Trachea (tissue), 1 donor: ENCODE results near the gene STAP2.

- PRO-cap = no peak
Measured at GRCh38 chr19:4023493-4024322, 16.2 kb downstream of the PIAS4 start.

- PRO-cap = no peak
Measured at GRCh38 chr19:4034170-4034859, 26.8 kb downstream of the PIAS4 start.

GRCh38 chr19:4043286-4043991 lies 23.3 kb downstream of the ZBTB7A start:
- PRO-cap = no peak

GRCh38 chr19:4044061-4044875 lies 22.4 kb downstream of the ZBTB7A start:
- PRO-cap = no peak

DNA sequence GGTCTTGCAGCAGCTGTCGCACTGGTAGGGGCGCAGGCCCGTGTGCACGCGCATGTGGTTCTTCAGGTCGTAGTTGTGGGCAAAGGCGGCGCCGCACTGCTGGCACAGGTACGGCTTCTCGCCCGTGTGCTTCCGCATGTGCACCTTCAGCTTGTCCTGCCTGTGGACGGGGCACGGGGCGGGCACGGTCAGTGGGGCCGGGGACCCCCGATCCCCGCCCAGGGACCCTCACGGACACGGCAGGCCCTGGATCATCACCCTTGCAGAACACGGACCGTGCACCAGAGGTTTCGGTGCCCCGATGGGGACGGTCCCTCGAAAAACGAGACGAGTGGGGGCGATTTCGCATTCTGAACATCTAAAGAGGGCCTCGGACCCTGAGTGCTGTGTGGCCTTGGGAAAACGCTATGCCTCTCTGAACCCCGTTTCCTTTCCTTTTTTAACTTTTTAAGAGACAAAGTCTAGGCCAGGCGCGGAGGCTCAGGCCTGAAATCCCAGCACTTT lies 18.6 kb downstream of the ZBTB7A start:
- PRO-cap = no peak

DNA sequence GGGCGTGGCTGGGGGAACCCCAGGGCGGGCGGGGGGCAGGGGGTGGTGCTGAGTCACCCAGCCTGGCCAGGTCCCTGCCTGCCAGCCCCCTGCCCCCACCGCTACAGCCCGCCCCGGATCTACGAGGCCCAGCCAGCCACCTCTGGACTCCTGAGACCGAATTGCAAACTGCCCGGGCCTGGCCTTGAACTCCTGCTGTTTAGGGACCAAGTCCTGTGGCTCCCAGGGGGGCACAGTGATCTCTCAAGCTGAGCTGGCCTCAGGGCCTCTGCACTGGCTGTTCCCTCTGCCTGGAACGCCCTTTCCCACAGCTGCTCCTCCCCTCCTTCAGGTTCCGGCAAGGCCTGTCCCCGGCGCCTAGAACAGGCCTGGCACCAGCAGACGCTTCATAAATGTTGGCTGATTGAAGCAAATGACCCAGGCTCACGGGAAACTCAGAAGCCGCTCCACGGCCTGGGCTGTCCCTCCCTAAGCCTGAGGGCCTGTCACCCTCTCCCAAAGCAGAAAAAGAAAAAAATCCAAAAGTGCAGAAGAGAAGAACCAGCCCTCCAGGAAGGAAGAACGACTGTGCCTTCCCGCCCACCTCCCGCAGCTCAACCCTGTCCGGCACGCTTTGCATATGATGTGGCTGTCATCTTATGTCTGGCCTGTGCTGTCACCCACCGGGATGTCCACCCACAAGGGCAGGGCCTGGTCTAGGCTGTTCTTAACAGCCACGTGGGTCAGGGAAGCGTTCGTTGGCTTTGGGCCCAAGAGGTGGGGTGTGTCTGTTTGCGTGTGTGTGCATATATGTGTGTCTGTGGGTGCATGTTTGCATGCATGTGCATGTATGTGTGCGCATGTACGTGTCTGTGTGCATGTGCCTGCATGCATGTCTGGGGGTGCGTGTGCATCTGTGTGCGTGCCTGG lies 13.9 kb downstream of the ZBTB7A start:
- PRO-cap = unidirectional peak, plus-strand start at position 423 of the sequence

- PRO-cap = no peak
Measured at GRCh38 chr19:4057312-4057573, 9.5 kb downstream of the ZBTB7A start.

DNA sequence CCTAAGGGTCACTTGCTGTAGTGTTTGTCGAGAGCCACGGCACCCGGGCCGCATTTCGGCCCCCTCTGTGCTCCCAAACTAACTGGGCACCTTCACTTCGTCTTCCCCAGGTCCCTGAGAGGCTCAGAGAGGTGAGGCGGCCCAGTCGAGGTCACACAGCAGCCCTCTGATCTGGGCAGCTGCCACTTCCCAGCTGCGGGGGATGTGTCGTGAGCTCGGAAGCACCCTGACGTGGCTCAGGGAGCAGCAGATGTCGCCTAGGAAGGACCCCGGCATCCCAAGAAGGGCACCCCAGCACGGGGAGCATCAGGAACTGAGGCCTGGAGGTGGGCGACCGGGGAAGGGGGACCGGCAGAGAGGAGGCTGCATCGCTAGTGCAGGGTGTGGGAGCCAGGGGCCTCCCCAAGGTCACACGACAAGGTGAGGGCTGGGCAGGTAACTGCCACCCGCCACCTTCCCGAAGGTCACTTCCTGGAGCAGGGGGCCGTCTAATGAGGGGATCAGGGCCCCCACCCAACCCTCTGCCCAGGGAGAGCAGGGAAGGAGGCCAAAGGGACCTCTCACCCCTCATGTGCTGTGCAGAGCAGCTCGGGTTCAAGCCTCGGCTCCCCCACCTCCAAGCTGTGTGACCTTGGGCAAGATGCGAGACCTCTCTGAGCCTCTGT lies 6.2 kb downstream of the ZBTB7A start:
- PRO-cap = no peak

- PRO-cap = bidirectional peak, plus-strand start at chr19:4115304, minus-strand start at chr19:4115068
Measured at GRCh38 chr19:4114955-4115809, 8.7 kb downstream of the MAP2K2 start.

- PRO-cap = no peak
Measured at GRCh38 chr19:4157843-4158203, 4.4 kb downstream of the CREB3L3 start.

DNA sequence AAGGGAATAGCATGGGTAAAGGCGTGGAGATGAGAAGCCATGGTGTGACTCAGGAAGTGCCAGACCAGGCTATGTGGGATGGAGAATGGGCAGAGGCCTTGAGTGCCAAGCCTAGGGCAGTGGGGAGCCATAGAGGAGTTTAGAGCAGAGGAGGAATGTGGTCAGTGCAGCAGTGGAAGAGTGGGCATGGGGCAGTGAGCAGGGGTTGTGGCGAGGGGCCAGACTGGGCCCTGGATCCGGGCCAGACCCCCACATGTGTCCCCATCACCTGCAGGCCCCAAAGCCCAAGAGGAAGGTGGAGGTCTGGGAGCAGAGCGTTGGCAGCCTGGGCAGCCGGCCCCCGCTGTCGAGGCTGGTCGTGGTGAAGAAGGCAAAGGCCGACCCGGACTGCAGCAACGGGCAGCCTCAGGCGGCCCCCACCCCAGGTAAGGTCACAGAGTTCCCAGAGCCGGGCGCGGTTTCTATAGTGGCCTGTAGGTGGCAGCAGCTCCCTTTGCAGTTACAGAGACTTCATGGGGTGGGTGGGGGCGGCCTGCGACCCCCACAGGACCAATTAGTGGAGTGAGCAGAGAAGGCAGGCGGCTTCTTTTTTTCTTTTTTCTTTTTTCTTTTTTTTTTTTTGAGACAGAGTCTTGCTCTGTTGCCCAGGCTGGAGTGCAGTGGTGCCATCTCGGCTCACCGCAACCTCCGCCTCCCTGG lies 11.6 kb upstream of the SHD start:
- PRO-cap = no peak

GRCh38 chr19:4337785-4338995 lies at the start of gene STAP2:
Gene STAP2, minus strand, starts transcription at chr19:4338827.
- PRO-cap = unidirectional peak, minus-strand start at chr19:4338792; unidirectional peak, minus-strand start at chr19:4338866

GRCh38 chr19:4373754-4374924 lies 26.2 kb downstream of the SH3GL1 start:
- PRO-cap = bidirectional peak, plus-strand start at chr19:4374827, minus-strand start at chr19:4374477

- PRO-cap = no peak
Measured at GRCh38 chr19:4396547-4397171, 3.7 kb downstream of the SH3GL1 start.

DNA sequence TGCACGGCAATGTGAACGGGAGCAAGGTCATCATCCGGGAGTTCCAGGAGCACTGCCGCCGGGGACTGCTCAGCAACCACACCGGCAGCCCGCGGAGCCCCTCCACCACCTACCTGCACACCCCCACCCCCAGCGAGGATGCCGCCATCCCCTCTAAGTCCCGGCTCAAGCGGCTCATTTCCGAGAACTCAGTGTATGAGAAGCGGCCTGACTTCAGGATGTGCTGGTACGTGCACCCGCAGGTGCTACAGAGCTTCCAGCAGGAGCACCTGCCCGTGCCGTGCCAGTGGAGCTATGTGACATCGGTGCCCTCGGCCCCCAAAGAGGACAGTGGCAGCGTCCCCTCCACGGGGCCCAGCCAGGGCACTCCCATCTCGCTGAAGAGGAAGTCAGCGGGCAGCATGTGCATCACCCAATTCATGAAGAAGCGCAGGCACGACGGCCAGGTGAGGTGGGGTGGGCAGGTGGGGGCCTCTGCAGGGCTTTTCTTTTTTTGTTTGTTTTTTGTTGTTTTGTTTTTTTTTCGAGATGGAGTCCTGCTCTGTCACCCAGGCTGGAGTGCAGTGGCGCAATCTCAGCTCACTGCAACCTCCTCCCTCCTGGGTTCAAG lies 24.4 kb downstream of the UBXN6 start:
- PRO-cap = no peak

- PRO-cap = no peak
Measured at GRCh38 chr19:4445780-4447086, 11.4 kb downstream of the UBXN6 start.

GRCh38 chr19:4516419-4517542 lies 1.5 kb downstream of the PLIN4 start:
- PRO-cap = no peak

- PRO-cap = no peak
Measured at GRCh38 chr19:4521458-4522150, 3.3 kb upstream of the PLIN4 start.

DNA sequence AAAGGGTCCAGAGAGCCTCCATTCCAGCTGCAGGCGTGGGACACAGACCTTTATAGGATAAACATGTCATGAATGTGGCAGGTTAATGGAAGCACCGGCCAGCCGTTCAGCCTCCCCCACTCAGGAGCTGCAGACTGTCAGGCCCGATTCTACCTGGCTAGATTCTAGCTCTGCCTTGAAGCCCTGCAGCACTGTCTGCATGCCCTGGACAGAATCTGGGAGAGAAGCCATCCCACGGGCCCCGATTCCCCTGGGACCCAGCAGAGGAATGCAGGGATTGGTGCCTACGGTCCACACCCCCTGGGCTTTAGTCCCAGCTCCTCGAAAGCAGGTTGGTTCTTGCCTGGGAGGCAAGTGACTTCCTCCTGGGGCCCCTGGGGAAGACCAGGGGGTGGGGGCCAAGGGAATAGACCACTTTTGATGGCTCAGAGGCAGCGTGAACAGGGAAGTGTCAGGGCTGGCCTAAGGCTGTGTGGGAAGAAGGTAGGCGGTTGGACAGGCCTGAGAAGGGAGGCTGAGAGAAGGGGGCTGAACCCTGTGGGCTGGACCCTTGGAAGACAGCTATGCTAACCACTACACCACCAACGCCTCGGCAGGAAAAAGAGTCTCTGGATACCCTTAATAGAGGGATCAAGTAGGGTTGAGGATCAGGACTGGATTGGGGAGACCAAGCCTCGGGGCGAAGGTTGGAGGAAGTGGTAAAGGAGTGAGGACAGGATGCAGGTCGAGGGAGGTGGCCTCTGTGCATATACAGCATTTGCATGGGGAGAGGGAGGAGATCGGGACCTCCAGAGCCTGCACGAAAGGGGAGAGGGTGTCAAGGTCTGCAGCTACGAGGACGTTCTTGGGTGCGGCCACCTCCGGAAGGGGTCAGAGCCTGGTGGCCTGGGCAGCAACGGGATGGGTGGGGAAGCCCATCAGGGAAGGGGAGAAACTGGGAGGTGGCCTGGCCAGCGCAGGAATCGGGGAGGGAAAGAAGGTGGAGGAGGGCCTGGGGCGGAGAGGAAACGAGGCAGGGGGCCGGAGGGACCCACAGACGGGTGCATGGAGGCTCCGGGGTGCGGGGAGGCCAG lies 802 bp downstream of the DPP9 start:
- PRO-cap = no peak

- PRO-cap = no peak
Measured at GRCh38 chr19:4816226-4817514, 14.8 kb downstream of the TICAM1 start.